ENCODE data around the gene CLRN2.

DNA sequence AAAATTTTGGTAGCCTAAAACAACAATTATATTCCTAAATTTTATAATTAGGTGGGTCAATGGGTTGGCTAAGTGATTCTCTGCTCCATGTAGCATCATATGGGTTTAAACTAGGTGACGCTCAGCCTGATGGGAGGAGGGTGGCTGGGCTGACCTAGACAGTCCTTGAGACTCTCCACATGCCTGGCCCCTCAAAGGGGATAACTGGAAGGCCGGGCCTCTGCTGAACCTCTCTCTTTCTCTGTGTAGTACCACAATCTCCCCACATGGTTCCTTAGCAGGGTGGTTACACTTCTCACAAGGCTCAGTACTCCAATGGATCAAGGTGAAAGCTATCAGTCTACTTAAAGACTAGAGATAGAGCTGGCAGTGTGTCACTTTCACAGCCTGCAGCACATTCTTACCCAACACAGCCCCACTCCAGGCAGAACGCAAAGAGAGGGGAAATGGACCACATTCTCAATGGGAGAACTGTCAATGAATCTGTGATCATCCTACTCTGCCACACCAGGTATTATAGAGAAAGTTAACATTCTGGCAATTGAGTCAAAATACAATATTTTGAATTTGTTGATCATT, 80.4 kb downstream of the LDB2 start:
- RRBS: no CpG with 5 or more reads among the region's 3 CpGs

DNA sequence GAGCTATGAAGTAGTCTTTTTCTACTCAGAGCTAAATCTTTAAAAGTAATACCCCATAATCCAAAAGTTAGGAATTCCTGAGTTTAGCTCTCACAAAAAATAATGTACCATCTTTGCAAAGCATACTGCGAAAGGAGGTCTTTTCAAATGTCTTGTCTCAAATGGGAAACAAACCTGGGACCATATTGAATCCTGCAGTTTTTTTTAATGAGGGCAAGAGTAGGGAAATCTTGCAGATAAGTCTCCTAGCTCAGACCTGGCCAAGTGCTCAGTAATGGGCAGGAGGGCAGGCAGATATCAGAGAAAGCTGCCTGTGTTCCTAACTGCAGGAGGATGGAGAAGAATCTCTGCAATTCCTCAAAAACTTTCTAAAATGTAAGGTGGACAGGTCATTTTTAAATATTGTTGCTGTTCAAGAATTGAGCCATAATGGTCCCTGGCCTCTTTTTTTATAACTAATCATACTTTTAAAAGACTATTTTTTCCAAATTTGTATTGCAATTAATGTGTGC, 2.2 kb downstream of the LDB2 start:
- RRBS: no CpG with 5 or more reads among the region's 1 CpG

GRCh38 chr4:16896725-16897305, 1.6 kb downstream of the LDB2 start:
- RRBS: no CpG with 5 or more reads among the region's 3 CpGs

DNA sequence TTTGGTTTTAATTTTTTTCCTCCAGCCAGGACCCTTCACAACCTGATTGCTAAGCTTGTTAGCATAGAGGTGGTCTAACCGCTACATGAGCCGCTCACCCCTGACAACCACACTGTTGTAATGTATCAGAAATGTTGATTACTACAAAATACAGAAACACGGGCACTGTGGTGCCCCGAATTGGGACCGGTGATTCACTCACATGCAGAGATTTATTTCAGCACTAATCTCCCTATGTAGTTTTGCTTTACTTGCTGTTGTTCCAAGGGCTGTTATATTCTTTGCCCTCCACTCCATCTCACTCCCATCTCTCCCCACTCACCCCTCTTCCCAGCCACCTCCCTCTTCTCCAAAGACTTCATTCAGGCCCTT, 572 bp upstream of the LDB2 start:
- RRBS: no CpG with 5 or more reads among the region's 5 CpGs

DNA sequence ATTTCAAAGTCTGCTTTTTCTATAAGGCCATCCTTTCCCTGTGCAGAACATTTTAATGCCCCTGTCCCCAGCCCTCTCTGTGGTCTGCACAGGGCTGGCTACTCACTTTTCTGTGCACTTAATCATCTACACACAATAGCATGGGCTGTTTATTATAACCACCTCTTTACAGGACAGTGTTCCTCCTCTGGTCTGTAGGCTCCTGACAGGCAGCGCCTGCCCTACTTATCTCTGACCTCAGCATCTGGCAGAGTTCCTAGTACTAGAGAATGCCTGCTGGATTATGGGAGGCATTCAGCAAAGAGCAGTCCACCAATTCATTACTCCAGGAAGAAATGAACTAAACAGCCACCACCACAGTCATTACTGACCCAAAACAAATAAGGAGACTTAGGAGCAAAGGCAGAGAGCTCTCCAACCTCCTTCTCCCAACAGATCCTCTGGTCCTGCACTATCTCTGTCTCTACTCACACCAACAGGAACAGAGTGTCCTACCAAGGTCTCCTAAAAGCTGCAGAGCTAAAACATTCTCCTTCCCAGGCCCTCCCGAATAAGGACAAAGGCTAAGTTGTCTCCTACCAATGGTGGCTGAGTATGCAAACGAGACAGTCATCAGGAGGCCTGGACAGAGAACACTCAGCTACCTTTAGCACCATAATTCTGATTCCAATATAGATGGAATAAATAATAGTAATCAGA, 279.2 kb downstream of the QDPR start:
- RRBS: no CpG with 5 or more reads among the region's 3 CpGs

DNA sequence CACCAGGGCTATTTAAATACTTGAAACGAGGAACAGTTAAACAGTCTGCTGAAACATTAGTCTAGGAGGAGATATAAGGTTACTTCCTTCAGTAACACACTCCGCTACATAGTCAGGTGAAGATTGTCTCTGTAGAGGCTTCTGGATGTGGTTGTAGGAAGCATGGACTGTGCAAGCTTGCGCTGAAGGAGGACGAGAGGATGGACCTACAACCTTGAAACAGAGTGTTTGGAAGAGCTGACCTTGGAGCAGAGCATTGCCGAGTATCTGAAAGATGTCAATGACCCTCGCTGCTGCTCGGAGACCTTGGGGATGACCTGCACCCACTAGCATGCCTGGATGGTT, at the start of gene CLRN2:
Gene CLRN2, plus strand, starts transcription at position 230 of the 345 bp plus-strand sequence.
- RRBS: no CpG with 5 or more reads among the region's 7 CpGs

- RRBS: no CpG with 5 or more reads among the region's 27 CpGs
Observed at GRCh38 chr4:18418074-18418550, 396.6 kb upstream of the LCORL start.

- RRBS: no CpG with 5 or more reads among the region's 9 CpGs
Observed at GRCh38 chr4:19738800-19739806, 512.6 kb upstream of the SLIT2 start.

DNA sequence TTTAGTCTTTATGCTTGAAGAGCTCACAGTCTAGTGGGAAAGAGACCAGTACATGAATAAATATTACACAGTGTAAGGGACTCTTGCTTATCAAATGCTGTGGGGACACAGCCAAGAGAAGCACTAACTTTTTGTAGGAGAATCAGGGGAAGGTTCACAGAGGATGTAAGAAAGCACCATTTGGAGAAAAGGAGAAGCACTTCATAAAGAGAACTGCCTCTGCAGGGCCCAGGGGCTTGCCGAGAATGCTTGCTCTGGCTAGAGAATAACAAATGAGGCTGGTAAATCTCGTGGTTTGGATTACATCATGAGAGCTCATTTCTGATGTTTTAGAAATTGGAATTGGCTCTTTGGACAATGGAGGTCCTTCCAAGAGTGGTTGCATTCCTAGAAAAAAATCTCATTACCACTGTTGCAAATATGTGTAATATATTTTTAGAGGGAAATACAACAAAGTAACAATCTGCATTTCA, 15.0 kb downstream of the SLIT2 start:
- RRBS: no CpG with 5 or more reads among the region's 2 CpGs

- RRBS: no CpG with 5 or more reads among the region's 2 CpGs
Observed at GRCh38 chr4:21719876-21720354, 228.7 kb downstream of the KCNIP4 start.

GRCh38 chr4:22402270-22402851, 113.5 kb downstream of the ADGRA3 start:
- RRBS: no CpG with 5 or more reads among the region's 9 CpGs

DNA sequence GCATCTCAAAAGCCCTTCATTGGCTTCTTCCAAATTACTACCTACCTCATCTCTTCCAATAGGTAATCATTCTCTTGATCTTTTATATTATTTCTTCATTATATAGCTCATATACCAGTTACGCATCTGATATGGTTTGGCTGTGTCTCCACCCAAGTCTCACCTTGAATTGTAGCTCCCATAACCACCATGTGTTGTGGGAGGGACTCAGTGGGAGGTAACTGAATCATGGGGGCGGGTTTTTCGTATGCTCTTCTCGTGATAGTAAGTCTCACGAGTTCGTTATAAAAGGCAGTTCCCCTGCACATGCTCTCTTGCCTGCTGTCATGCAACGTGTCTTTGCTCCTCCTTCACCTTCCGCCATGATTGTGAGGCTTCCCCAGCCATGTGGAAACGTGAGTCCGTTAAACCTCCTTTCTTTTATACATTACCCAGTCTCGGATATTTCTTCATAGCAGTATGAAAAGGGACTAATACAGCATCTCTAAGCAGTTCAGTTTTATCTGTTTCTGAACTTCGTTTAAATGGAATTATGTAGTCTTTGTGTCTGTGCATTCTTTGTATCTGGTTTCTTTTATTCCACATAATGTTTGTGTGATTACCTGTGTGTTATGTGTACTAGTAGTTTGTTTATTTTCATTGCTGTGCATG, 481.5 kb upstream of the ADGRA3 start:
- RRBS: no CpG with 5 or more reads among the region's 12 CpGs

DNA sequence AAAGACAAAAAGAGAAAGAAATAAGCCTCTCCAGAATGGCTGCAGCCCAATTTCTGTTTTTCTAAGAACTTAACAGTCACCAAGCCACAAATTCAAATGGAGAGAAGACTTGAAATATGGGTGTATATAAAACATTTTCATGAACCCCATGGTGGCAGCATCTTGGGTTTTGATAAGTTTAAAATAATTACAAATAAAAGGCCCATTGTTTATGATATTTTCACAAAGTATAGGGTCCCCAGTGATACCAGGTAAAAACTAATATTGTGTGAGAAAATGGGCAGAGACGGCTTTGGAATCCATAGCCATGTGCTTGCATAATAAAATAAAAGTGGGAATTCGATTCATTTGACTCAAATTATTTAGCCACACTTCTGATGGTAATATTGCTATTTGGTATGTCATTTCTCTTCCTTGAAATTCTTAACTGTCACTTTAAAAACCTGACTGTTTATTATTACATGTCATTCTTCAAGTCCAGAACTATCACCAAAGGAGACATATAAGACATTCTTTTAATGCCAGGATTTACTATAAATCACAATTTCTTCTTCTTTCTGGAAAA, 602.4 kb upstream of the ADGRA3 start:
- RRBS: no CpG with 5 or more reads among the region's 2 CpGs

DNA sequence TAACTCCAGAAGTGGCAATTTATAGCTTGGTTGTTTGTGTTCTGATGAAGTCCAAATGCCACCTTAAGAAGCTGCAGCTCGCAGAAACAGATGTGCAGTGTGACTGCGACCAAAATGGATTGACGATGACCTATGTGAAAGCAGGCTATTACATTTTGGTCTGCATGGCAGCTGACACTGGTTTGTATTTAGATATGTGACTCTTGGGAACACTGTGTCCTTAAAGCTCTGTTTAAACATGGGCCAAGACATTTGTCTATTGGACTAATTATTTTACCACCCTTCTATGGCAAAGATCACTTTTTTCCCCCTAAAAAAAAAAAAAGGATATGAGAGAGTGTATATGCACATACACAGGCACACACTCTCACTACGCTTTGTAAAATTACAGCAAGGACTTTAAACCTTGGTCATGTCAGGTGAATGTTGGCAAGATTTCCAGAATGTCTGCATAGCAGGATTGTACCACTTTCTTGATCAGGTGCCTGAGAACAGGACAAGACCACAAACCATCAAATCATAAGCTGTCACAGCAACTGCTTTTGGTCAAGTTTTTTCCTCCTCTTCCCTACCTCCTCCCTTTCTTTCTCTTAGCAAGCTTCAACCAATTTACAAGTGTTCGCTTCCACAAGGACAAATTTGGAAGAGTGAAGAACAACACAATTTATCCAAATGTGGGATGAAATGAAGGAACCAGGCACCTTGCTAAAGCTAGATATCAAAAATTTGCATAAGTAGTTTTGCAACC, 15.4 kb downstream of the PPARGC1A start:
- RRBS: no CpG with 5 or more reads among the region's 5 CpGs

- RRBS: no CpG with 5 or more reads among the region's 11 CpGs
Observed at GRCh38 chr4:23880395-23881481, 9.1 kb downstream of the PPARGC1A start.

DNA sequence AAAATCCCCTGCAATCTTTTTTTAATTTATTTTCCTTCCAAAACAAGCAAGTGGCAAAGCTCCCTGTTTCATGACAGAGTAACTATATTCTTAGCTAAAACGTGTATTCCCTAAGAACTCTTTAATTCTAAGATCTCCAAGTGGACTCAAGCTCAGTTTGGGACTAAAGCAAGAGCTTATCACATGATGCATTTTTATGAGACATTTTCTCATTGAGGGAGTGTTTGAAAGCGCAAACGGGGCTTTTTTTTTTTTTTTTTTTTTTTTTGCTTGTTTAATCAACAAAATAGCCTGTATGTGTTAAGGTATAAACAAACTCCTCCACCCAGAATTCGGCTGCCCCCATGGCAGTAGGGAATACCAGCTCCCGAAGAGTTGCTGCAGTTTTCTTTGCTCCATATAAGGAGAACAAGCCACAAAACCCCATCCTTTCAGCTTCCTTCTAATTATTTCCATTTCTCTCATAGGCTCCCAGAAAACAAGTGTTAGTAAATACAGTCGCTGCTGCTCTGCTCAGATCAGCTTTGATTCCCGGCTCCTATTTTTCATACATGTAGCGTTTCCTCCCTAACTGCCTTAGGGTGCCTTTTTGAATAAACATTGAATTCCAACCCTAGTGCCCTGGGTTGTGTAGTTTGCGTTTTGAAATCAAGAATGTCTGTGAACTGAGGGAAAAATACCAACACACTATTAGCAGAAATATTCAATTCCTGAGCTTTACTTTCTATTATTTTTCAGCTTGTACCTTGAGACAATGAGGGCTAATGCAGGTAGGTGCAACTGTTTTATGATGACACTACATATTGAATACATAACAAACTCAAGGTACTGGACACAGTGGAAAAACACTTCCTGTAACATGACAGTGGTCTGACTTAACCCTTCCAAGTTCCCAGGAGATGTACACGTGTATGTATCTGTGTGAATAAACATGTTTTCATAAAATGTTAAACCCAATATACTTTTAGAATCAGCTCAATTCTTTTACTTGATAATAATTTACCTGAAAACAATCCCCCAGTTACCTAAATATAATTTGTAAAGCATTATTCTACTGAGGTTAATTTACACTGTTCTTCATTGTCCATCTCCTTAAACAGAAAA, 865 bp upstream of the PPARGC1A start:
- RRBS: no CpG with 5 or more reads among the region's 10 CpGs

DNA sequence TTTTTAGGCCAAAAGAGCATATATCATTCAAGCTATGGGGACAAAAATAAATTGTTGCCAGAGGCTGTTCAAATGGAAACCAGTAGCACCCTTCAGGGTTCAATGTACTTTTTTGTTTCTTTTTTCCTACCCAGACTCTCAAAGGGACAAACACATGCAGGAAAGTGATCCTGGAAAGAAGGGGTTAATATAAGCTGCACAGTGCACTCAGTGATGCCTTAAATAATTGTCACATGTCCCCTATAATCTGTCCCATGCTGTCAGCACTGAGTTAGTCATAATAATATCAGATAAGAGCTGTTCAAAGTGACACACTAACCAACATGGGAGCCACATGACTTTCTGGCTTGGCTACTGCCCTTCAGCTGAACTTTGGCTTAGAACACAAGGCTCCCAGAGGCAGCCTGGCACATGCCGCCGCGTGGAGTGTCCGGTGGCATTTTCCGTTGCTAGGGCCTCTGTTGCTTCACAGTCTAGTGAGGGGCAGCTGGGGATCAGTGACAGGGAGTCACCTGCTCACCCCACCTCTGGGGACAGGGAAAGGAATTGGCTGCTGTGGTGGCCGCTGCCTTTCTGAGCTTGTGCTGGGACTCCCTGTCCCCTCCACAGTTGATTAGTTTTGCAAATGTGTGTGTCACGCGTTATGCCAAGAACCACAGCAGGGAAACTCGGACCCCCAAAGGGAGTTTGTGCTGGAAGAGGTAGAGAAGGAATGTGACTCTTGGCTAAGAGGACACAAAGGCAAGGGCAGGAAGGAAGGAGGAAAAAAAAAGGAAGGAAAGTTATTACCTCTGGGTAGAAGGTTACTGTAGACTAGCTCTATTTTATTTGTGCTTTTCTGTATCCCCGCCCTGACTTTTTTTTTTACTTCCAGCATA, 41.0 kb upstream of the PPARGC1A start:
- RRBS: no CpG with 5 or more reads among the region's 10 CpGs

DNA sequence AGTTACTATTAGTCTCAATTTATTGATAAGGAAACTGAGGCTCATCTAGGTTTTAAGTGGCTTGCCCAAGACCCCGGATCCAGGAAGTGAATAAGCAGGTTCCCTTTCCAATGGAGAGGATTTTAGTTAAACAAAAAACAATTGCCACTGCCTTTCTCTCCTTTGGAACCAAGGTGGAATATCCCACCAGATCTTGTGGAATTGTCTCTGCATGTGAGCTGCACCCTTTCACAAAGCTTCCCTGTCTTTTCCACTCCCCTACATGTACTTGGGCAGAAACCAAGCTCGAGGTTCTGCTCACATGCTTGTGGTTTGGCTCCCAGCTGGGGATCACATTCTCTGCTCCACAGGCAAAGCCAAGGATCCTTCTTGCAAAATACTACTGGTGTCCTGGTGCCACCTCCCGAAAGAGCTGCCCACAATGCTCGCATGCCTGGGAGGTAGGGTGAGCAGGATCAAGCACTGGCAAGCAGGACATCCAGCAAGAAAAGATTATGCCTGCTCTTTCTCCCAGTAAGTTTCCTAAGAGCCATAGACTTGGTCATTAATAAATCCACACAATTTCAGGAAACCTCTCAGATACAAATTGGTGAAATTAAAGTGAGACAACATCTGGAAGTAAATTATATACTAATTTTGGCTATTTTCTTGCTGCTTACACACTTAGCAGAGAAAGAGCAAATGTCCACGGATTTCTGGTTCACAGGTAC, 45.0 kb upstream of the PPARGC1A start:
- RRBS: no CpG with 5 or more reads among the region's 5 CpGs

GRCh38 chr4:24230731-24231362, 341.0 kb upstream of the PPARGC1A start:
- RRBS: no CpG with 5 or more reads among the region's 7 CpGs

Data from cardiac fibroblast (primary cell).